Tibial artery (tissue), 1 donor: ENCODE results near the genes KLK6, KLK13 and SIGLEC6.

- PRO-cap, result no peak
Measured at GRCh38 chr19:50482016-50483505, 5.9 kb upstream of the GARIN5A start.

GRCh38 chr19:50638992-50639513 is 628 bp downstream of the SYT3 start:
- PRO-cap, result no peak

GRCh38 chr19:50803558-50804309 is 13.5 kb downstream of the ACP4 start:
- PRO-cap, result no peak

- PRO-cap, result no peak
Measured at GRCh38 chr19:50818221-50819245, 5.1 kb downstream of the KLK1 start.

- PRO-cap, result no peak
Measured at GRCh38 chr19:50870373-50870962, 2.8 kb upstream of the KLK2 start.

- PRO-cap, result no peak
Measured at GRCh38 chr19:50875960-50876500, 2.8 kb downstream of the KLK2 start.

DNA sequence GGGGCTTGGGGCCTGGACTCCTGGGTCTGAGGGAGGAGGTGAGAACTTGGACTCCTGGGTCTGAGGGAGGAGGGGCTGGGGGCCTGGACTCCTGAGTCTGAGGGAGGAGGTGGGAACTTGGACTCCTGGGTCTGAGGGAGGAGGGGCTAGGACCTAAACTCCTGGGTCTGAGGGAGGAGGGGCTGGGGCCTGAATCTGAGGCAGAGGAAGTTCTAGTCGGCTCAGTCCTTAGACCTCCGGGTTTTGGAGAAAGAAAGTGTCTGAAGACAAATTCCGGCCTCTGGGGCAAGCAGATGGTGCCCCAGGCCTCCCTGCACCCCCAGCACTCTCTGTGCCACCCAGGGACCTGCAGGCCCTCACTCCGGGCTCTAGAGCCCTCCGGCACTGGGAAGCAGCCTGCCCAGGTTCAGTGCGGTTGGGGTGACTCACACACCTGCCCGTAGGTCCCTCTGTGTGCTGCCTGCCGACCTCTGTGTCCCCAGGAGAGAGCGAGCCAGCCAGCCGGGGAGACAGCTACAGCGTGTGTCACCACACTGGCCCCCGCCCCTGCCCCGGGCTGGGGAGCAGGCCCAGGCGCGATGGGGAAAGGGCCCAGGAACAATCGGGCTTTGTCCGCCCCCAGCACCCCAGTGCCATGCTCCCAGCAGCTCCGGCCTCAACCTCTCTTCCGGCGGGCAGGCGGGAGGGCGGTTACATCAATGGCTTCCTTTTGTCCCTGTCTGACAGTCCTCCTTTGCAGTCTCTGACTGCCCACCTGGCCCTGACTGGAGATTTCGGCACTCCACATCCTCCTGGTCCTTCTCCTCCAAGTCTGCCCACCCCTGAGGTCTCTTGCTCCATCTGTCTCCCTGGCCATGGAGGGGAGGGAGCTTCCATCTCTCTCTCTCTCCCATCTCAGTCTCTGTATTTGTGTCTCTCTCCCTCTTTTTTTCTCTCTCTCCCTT is at the start of gene KLK6:
KLK6 (minus strand) TSS at position 535 of the 944 bp plus-strand sequence.
- PRO-cap, result no peak

GRCh38 chr19:51002383-51003239 is 1.2 kb upstream of the KLK8 start:
- PRO-cap, result no peak

DNA sequence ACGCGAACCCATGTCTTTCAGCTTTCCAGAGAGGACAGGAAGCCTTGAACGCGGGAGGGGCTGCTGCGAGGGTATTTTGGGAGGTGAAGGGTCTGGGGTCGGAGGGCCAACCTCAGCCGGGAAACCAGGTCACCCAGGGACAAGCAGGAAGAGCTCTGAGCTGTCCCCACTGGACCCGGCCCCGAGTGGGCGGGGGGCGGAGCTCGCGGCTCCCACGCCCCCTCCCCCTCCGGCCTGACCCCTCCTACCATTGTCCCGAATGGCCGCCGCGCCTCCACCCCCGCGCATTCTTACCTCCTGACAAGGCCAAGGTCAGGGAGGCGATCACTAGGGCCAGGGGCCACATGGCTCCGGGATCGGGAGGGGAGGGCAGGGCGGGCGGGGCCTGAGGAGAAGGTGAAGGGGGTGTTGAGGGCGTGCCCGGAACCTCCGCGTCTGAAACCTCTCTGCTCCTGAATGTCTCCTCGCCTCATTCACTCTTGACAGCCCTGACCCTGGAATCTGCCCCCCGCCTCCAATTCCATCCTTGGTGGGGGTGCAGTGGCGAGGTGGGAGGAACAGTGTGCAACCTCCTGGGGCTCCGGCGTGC is at the start of gene KLK13:
KLK13 (minus strand) TSS at position 371 of the 589 bp plus-strand sequence.
- PRO-cap, result no peak

- PRO-cap, result unidirectional peak, plus-strand start at chr19:51122631
Measured at GRCh38 chr19:51122421-51123178, 2.1 kb upstream of the SIGLEC9 start.

GRCh38 chr19:51293630-51294137 is 17.8 kb upstream of the IGLON5 start:
- PRO-cap, result no peak

GRCh38 chr19:51474516-51475334 is 16.5 kb upstream of the SIGLEC8 start:
- PRO-cap, result no peak

DNA sequence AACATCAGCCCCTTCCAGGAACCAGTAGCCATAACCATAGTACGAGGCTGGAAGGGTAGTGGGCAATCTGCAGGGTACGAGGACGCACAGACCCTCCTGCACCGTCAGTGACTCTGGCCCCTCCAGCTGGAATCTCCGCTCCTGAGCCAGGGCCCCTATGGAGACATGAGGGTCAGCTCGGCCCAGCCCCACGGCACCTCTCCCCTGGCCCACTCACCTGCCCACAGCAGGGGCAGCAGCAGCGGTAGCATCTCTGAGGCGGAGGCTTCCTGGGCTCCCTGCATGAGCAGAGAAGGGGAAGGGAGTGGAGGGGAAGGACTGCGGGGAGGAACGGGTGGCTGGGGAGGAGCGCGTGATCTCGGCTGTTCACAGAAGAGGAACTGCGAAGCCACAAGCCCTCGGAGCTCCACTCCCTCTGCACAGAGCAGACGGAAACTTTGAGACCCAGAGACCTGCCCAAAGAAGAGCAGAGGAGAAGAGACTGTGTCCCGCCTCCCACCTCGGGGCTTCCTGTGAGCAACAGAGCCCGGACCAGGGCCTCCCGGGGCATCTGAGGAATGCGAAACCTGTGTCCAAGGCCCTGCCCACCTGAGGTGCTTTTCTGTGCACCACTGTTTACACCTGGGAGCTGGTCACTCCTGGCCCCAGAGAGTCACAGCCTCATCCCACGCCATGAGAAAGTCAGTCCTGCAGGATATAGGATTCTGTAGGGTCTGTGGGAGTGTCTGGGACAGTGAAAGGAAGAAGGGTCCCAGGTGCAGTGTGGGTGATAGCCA is at the start of gene SIGLEC6:
SIGLEC6 (minus strand) TSS at position 306 of the 776 bp plus-strand sequence.
- PRO-cap, result no peak

GRCh38 chr19:51547712-51548948 is 16.7 kb upstream of the SIGLEC6 start:
- PRO-cap, result no peak

- PRO-cap, result no peak
Measured at GRCh38 chr19:51645377-51646024, 1.1 kb downstream of the SIGLEC14 start.

DNA sequence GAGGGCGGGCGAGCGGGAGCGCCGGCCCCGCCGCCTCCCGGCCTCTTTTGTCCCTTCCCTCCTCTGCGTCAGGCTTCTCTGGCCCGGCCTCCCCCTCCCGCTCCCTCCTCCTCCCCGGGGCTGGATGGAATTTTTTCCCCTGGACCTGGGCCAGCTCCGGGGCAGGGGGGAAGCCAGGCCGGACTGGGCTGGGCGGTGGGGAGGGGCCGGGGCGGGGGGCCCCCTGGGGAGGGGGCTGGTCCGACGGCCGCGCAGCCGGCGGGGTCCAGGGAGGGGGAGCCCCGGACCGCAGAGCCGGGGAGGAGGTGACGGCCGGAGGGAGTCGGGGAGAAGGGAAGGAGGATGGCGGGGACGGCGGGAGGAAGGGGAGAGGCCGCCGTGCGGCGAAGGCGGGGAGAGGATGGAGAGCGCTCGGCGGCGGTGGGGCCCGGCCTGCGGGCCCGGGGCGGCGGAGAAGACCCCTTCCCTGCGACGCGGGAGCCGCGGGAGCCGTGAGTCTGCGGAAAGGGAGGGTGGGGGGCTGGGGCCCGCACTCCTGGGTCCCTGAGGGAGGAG is 4.0 kb upstream of the SPACA6 start:
- PRO-cap, result bidirectional peak, plus-strand start at position 153 of the sequence, minus-strand start outside the sequence

DNA sequence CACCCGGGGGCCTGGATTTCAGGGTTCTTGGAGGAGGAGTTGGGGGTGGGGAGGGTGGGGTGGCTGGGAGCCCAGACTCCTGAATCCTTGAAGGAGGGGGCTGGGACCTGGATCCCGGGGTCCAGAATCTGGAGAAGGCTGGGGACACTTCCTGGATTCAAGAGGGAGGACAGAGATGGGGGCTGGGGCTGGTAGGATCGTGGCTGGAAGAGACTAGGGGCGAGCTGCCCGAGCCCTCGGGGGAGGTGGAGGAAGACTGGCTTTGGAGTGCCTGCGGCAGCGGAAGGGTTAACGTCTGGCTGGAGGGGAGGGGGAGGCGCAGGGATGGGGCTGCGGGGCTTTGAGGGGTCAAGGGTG is 3.5 kb upstream of the SPACA6 start:
- PRO-cap, result no peak

GRCh38 chr19:51695555-51696556 is 2.7 kb downstream of the SPACA6 start:
- PRO-cap, result no peak

DNA sequence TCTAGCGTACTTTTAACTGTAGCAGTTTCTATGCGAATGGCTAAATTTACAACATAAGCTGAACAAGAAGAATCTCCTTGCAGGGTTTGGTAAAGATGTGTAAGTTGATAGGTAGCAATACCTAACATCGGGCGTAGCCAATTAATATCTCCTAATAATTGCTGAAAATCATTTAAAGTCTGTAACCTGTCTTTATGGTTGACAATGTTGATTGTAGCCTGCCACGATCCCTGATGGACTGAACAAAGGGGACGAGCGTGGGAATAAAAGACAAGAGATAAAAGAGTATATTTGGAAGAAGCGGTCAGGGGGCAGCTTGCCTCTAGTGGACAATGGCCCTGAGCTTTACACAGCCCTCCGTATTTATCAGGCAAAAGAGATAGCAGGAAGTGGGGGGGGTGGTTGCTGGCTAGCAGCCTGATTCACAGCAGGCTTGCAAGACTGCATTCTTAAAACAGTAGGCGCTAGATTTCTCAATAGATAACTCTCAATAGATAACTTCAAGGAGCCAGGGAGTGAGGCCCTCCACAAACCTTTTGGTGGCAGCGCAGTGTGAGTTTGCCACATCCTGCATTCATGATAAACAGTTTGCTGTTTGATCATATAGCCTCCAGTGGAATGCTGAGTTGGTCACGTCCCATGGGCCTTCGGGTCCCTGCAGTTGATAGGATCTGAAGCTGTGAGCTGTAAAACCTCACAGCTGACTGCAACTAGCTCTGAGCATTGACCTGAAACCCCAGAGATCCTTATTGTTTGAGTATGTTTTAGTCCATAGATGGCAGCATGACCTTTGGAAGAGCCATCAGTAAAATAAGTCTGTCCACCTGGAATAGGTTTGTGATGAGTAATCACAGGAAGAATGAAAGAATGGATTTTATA is 12.1 kb downstream of the FPR3 start:
- PRO-cap, result no peak

- PRO-cap, result no peak
Measured at GRCh38 chr19:51899811-51900663, 4.8 kb downstream of the ZNF649 start.